ENCODE measurements around the gene GGA1.

DNA sequence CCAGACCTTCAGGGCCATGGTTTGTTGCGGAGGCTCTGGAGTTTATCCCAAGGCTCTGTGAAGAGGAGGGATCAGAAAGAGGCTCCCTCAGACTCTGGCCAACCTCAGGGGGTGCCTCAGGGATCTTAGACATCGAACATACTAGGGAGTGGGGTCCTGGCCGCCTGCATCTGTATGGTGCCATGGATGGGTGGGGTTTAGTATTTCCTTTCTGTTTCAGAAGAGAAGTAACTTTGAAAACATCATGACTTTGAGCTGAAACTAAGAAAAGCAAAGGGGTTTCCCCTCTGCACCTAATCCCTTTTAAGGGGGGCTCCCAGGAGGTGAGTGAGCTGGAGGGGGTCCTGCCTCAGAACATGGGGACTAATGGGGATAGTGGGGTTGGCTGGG is 11.7 kb upstream of the SSTR3 start:
- RRBS, result no CpG with 5 or more reads among the region's 3 CpGs

DNA sequence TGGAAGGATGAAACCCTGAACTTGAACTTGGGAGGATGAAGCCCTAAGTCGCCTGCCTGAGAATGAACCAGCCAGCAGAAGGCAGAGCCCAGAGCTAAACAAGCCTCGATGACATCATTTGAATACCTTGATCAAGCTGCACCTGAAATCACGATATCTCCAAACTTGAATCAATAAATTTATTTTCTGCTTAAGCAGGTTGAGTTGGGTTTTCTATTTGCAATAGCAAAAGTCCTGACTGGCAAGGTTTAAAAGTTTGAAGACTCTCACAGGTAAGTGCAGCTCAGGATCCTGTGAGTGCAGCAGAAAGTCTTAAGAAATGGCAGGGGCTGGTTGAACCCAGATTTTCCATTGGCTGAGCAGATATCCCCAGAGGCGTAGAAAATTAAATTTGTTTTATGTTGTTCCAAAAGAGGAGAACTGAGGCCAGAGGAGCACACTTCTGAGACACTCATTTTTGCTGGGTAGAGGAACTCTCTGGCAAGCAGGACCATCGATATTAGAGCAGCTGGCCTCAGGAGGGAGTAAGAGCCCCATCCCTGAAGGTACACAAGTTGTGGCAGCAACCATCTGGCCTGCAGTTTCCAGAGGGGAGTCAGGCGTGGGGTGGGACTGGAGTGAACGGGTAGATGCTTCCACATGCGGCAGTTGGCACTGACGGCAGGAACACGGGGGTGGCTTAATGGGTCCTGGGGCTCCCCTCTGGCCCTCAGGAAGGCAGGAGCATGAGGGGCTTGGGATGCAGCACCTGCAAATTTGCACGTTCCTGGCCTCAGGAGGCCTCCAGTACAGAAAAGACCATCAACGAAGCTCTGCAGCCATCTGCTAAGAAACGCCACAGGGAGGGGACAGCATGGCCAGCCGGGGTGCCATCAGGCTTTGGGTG is 13.1 kb upstream of the SSTR3 start:
- RRBS, result no CpG with 5 or more reads among the region's 14 CpGs

DNA sequence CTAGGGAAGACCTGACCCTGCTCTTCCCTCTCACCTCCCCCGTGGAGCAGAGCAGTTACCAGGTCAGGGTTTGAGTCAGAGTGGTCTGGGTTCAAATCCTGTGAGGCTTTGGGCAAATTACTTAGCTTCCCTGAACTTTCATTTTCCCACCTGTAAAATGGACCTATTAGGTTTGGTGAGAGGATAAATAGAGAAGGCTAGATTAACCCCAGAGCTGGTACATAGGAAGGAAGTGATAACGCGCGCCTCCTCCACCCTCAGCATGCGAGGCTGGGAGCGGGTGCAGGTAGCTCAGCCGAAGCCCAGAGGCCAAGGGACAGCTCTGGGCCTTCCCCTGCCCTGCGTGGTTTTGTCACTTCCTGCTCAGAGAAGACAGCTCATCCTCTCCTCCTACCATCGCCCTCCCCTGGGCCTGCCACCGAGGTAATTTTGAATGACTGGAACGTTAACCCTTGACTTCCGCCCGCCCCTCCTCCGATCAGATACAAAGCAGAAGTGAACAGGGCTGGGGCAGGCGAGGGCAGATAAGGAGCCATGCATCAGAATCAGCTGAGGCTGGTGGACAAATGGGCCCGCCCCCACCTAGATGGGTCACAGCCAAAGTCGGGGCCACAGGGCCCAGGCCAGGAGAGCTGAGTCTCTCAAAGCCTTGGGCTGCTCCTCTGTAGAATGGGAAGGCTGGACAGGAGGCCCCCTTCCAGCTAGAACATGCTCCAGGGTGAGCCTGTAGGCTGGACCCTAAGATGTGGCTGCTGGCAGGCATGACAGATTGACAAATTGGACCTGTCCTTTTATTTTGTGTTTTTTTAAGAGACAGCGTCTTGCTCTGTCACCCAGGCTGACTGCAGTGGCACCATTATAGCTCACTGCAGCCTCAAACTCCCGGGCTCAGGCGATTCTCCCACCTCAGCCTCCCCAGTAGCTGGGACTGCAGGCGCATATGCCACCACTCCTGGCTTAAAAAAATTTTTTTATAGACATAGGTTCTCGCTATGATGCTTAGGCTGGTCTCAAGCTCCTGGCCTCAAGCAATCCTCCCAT is 1.5 kb downstream of the RAC2 start:
- RRBS, result no CpG with 5 or more reads among the region's 22 CpGs

GRCh38 chr22:37267026-37267893 is 15.0 kb upstream of the CYTH4 start:
- RRBS, result no CpG with 5 or more reads among the region's 34 CpGs

GRCh38 chr22:37293502-37293910 is 11.2 kb downstream of the CYTH4 start:
- RRBS, result no CpG with 5 or more reads among the region's 7 CpGs

DNA sequence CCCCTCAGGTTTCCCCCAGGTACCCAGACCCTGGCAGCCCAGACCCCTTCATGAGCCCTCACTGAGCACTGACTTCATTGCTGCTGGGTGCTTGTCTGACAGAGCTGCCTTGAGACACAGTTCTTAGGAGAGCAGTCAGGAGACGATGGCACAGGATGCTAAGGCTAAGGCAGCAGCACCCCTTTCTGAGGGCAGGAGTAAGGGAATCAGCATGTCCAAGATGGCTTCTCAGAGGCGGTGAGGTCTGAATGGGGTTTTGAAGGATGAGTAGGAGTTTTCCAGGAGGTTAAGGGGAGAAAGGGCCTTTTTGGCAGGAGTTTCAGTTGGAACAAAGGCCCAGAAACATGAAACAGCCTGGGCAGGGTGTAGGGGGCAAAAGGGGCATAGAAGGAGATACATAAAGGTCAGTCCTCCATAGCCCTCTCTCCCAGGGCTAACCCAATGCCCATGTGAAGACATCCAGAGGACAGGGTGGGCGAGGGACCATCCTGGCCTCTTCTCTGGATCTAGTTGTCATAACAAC is 18.8 kb downstream of the CYTH4 start:
- RRBS, result no CpG with 5 or more reads among the region's 3 CpGs

DNA sequence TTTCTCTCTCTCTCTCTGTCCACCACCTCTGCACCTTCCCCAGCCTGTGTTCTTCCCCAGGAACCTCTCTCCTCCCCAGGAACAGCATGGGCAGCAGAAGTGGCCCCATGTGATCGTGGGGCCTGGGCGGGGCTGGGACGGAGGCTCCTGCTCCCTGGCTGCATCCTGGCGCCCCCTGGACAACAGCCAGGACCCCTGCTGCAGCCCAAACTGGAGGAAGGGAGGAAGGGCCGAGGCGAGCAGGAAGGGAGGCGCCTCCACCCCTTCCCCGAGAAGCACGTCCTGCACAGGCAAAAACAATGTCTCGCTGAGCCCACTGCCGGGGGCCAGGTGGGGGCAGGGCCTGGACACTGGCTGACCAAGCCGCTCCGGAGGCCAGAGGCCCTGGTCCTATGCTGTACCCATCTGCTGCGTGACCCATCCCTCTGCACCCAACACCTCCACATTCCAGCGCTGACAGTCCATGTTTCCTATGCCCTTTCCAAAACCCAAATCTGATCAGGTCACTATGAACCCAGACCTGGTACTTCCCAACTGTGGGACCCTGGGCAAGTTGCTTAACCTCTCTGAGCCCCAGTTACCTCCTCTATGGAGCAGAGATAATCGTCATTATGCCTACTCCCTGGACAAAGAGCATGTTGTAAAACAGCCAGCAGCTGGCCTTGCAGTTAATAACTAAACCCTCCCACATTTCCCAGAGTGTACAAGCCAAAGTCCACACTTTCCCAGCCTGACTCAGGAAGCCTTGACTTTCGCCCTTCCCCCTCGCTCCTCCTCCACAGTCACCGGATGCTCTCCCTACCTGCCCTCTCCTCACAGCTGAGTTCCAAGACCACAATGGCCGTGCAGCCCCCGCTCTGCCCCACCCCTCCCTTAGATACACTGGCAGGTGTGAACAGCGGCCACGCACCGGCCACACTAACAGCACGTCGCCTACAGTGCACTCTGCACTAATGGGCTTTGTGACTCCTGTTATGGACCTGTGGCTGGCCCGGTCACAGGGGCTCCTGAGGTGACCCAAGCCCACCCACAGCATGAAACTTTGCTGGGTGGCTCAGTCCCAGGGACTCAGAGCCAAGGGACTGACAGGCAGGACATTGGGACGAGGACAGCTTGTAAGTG is 15.3 kb upstream of the MFNG start:
- RRBS, result 22% methylated on average over 7 of the region's 28 CpGs

DNA sequence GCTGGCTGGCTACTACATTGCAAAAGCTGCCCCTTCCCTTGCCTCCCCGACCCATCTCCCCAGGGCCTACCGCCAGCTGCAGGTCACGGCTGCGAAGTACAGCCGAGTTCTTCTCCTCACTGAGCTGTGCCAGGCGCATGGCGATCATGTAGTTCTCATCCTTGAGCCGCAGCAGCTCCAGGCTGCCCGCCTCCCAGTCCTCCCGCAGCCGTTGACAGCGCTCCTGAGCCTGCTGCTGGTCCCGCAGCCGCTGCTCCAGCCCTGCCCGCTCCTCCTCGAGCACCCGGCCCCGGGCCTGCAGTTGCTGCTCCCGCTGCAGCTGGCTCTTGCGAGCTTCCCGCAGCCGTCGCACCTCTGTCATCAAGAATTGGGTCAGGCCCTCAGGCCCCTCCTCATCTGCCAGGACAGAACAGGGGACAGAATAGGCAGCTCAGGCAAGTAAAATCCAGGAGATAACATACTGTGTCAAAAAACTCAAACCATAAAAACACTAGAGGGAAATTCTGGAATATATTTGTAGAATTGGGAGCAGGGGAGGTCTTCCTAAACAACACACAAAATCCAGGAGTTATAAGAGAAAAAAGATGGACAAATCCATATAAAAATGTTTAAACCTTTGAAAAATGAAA is 3.2 kb downstream of the CARD10 start:
- RRBS, result no CpG with 5 or more reads among the region's 23 CpGs

- RRBS, result no CpG with 5 or more reads among the region's 9 CpGs
Observed at GRCh38 chr22:37525292-37525704, 6.1 kb upstream of the CARD10 start.

DNA sequence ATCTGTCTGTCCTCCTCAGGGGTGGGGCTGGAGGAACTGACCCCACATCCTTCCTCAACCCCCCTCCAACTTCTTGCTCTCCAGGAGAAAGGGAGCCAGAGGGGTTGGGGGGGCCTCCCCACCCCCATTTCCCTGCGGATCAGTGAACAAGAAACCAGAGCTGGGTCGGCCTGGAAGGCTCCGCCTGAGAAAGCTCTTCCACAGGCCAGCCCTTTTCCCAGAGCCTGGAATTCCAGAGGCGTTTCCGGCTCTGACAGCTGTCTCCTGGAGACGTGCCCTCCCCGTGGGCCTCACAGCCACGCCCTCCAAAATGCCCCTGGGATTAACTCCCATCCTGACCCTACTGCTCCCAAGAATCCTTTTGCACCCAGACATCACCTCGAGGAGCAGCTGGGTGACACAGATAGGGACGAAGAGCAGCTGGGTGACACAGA is 7.8 kb upstream of the CDC42EP1 start:
- RRBS, result no CpG with 5 or more reads among the region's 10 CpGs

DNA sequence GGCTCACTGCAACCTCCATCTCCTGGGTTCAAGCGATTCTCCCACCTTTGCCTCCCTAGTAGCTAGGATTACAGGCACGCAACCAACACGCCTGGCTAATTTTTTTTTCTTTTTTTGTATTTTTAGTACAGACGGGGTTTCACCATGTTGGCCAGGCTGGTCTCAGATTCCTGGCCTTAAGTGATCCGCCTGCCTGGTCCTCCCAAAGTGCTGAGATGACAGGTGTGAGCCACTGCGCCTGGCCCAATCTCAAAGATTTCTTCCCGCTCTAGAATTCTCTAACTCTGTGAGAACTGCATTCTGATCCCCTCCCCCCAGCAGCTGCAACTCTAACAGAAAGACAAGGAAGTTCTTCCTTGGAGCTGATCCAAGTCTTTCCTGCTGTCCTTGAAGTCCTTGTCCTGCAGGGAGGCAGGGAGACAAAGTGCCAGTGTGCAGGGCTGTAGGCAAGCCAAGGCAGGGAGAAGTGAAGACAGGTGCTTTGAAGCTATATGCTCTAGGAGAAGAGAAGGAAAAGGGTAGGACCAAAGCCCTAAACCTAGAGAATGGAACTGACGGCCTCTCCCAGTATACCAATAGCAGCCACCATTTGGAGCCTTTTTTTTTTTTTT is 9.5 kb upstream of the GGA1 start:
- RRBS, result no CpG with 5 or more reads among the region's 8 CpGs

- RRBS, result 2% methylated on average over 23 of the region's 85 CpGs
Observed at GRCh38 chr22:37608062-37609120, at the start of gene GGA1. Gene GGA1, plus strand, starts transcription at chr22:37608834.

DNA sequence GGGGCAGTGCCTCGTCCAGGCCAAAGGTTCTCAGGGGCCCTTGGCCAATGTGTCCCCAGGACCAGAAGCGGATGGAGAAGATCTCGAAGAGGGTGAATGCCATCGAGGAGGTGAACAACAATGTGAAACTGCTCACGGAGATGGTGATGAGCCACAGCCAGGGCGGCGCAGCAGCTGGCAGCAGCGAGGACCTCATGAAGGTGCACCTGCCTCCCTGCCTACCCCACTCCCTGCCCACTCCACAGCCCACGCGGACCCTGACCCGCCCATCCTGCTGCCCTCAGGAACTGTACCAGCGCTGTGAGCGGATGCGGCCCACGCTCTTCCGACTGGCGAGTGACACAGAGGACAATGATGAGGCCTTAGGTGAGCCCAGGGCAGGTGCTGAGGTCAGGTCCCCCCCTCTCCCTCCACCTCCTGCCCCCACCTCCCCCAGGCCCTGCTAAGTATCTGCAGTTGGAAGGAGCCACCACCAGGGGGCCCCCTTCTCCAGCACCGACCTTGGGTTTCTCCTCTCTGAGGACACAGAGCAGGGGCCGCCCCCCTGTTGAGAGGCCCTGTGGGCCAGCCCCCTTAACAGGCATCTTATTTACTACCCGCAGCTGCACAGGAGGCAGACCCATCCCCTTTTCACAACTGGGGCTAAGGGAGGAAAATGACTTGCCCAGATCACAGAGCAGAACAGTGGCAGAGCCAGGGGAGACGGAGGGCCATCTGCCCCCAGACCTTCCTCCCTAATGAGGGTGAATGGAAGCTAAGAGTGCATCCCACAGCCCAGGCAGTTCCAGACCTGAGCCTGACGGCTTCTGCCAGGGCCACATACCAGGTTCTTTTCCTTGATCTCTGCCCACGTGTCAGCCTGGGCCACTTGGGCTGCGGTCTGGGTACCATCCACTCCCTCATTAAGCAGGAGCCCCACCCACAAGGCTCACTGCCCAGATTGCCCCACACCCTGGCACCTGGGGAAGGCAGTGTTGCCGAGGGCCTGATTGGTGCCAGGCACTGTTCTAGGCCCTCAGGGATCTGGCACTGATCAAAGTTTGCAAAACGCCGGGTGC is 15.0 kb downstream of the GGA1 start:
- RRBS, result no CpG with 5 or more reads among the region's 27 CpGs

- RRBS, result no CpG with 5 or more reads among the region's 32 CpGs
Observed at GRCh38 chr22:37625781-37626822, 13.4 kb upstream of the SH3BP1 start.

GRCh38 chr22:37627142-37628059 is 12.1 kb upstream of the SH3BP1 start:
- RRBS, result no CpG with 5 or more reads among the region's 17 CpGs

- RRBS, result no CpG with 5 or more reads among the region's 15 CpGs
Observed at GRCh38 chr22:37643114-37643968, 3.9 kb downstream of the SH3BP1 start.

DNA sequence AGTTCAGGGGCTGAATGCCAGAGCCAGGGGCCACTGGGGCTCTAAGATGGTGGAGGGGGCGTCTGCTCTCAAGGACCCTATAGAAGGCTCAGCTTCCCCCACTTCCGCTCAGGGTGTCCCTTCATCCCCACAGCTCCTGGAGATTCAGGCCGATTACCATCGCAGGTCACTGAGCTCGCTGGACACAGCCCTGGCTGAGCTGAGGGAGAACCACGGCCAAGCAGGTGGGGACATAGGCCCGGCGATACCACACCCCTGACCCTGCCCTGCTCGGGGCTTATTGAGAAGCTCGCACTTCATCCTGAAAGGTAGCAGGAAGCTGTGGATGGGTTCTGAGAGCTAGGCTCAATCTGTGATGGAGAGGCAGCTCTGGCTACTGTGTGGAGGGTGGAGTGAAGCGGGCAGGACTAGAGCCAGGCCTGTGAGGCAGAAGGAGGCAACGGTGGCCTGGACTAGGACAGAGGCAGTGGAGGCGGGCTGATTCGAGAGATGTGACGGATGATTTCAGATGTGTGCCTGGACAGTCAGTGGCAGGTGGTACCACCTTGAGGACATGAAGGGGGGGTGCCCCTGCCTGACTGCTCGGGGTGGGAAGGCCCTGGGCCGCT is 5.4 kb downstream of the SH3BP1 start:
- RRBS, result no CpG with 5 or more reads among the region's 17 CpGs

GRCh38 chr22:37654642-37654879 is 4.0 kb upstream of the PDXP start:
- RRBS, result no CpG with 5 or more reads among the region's 4 CpGs

GRCh38 chr22:37695351-37695862 is 1.4 kb upstream of the TRIOBP start:
- RRBS, result no CpG with 5 or more reads among the region's 6 CpGs

GRCh38 chr22:37717114-37717798 is 20.4 kb downstream of the TRIOBP start:
- RRBS, result no CpG with 5 or more reads among the region's 15 CpGs